BE2C (cell line): ENCODE results near the genes NODAL and SGPL1.

DNA sequence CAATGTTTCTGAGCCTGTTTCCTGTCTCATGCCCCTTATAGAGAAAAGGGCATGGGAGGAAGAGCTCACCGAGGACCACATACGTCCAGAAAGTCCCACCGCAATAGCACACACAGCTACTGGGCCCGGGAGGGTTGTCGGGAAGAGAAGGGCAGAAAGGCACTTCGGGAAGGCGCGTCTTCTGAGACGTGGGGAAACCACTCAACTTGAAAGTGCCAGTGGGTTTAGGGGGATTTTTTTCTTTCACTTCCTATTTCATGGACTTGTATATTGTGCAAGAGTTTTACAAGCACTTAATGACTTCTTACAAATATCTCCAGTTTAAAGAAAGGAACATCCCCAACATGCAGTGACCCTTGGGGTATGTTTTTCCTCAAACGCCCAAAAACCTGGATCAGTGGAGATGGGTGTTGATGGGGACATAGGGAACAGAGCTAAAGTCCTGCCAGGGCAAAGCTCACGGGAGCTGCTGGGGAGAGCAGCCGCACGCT, 27.0 kb downstream of the LRRC20 start:
- RRBS: no CpG with 5 or more reads among the region's 13 CpGs

- RRBS: no CpG with 5 or more reads among the region's 15 CpGs
These were observed 234 bp upstream of the EIF4EBP2 start for GRCh38 chr10:70403732-70404090.

- RRBS: 13% methylated on average over 15 of the region's 74 CpGs
These were observed at the start of gene NODAL for GRCh38 chr10:70441051-70442249. Gene NODAL, minus strand, starts transcription at chr10:70441681.

- RRBS: 52% methylated on average over 1 of the region's 6 CpGs
These were observed 17.8 kb upstream of the NODAL start for GRCh38 chr10:70459324-70459603.

GRCh38 chr10:70482116-70482618, 3.6 kb downstream of the PALD1 start:
- RRBS: no CpG with 5 or more reads among the region's 7 CpGs

- RRBS: no CpG with 5 or more reads among the region's 2 CpGs
These were observed 9.4 kb downstream of the ADAMTS14 start for GRCh38 chr10:70681787-70682082.

DNA sequence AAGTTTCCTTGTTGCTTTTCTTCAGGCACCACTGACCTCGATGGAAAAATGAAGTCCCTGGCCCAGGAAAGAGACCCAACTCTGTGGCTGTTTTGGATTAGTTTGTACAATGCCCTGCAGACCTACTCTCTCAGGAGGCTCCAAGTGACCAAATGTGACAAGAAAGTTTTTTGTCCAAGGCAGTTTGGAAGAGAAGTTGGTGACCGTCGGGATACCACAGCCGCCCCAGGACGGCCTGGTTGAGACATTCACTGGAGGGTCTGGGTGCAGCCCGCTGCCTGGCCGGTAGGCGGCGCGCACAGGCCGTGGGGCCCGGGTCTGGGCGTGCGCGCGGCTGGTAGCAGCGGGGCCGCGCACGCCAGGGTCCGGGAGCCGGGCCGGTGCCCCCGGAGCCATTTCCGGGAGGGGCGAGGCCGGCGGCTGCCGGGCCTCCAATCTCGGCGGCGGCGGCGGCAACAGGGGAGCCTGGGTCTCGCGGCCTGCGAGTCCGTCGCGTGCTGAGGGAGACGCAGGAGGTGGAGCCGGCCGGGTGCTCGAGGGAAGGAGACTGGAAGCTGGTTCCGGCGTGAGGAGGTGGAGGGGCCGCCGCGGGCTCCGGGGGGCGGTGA, at the start of gene SGPL1:
SGPL1 (plus strand) TSS at position 395 of the 608 bp plus-strand sequence.
- RRBS: under 1% methylated on average over 25 of the region's 51 CpGs

DNA sequence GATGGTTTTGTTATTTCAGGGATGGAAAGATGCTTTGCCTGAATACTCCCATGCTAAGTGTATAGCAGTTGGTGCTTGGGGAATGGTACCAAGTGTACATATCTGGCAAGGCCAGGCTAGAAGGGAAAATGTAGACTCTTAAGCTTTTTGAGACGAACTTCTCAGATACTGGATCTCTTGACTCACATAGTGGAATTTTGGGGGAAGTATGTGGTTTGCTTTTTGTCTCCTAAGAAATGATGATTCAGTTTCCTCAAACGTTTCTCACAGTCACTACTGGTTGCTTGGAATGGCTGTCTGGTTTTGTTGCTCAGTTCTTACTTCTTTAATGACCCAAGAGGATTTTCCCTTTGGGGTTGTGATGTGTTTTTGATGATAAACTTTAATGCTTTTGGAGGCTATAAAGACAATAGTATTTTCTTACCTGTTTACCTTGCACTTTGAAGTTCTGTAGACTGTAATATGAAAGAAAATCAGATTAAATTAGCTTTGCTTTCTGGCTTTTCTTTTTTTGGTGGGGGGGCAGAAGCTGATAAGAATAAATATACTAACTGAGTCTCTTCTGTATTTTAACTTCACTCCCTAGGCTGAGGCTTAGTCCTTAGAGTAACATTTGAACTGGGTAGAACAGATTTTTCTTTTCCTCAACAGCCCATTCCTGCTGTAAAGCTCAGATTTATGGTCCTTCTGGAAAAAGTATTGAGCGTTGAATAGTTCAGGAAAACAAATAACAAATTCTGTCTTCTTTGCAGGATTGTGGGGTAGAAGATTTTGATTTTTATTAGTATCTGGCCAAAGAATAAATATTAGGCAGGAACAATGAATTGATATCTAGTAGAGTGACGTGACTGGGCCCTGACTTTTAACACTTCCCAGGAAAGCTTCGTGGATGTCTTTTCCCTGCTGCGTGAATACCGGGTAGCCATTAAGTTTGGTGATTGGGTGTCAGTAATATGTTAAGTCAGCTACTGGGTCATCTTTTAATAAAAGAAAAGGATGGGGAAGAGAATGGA, 17.7 kb downstream of the SGPL1 start:
- RRBS: no CpG with 5 or more reads among the region's 7 CpGs

DNA sequence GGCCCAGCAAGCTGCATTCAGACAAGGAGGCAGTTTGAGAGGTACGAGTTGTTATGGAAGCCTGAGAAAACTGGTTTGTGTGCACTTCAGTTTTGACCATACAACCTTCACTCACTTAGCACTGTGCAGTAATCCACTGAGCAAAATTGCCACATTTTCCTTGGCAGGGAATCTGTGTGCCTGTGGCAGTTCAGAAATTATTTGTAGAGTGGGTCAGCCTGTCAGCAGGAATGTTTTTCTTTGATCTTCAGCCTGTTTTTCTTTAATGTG, 20.1 kb downstream of the SGPL1 start:
- RRBS: no CpG with 5 or more reads among the region's 1 CpG

DNA sequence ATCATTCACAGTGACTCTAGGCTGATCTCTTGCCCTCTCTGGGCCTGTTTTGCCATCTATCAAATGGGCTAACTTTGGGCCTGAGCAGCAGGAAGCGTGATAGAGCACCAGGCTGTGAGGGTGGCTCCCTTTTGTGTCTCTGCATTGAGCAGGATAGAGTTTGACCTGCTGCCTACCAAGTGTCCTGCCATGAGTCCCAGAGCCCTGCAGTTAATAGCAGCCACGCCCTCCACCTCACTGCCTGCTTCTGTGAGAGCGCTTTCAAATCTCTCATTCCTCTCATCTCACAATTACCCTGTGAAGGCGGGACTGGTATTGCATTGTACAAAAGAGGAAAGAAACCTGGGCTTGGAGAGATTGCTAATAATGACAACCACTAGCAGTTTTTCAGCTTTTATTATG, 39.8 kb downstream of the UNC5B start:
- RRBS: no CpG with 5 or more reads among the region's 4 CpGs

DNA sequence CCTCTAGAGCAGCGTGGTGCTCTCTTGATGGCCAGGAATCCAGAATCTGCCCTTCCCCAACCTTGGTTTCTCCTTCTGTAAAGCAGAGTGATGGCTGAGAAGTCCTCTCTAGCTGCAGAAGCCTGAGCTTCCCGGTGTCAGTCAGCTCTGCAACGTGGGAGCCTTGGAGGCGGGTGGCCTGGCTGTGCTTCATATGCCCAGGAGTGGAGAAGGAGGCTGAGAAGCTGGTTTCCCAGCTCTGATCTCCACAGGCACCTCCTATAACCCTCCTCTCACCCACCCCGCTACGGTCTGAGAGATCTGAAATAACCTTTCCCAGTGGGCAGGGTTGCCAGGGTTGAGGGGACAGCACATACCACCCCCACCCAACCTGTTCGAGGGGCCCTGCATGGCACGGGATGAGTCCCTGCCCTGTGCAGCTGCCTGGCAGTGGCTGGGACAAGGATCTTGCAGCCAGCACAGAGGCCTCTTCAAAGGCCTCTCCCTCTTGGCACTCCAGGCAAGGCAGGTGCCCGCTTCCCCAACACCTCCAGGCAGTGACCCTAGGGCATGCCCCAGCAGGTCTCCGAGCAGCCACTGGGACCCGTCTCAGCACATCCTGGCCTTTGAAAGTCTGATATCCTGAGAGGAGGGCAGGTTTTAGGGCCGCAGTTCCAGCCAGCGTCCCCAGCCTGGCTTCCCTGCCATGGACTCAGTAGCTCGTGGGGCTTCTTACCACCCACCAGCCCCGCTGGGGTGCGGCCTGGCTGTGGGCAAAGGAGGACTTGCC, 18.3 kb upstream of the SLC29A3 start:
- RRBS: no CpG with 5 or more reads among the region's 16 CpGs

- RRBS: no CpG with 5 or more reads among the region's 4 CpGs
These were observed 18.1 kb upstream of the CDH23 start for GRCh38 chr10:71378609-71379082.

DNA sequence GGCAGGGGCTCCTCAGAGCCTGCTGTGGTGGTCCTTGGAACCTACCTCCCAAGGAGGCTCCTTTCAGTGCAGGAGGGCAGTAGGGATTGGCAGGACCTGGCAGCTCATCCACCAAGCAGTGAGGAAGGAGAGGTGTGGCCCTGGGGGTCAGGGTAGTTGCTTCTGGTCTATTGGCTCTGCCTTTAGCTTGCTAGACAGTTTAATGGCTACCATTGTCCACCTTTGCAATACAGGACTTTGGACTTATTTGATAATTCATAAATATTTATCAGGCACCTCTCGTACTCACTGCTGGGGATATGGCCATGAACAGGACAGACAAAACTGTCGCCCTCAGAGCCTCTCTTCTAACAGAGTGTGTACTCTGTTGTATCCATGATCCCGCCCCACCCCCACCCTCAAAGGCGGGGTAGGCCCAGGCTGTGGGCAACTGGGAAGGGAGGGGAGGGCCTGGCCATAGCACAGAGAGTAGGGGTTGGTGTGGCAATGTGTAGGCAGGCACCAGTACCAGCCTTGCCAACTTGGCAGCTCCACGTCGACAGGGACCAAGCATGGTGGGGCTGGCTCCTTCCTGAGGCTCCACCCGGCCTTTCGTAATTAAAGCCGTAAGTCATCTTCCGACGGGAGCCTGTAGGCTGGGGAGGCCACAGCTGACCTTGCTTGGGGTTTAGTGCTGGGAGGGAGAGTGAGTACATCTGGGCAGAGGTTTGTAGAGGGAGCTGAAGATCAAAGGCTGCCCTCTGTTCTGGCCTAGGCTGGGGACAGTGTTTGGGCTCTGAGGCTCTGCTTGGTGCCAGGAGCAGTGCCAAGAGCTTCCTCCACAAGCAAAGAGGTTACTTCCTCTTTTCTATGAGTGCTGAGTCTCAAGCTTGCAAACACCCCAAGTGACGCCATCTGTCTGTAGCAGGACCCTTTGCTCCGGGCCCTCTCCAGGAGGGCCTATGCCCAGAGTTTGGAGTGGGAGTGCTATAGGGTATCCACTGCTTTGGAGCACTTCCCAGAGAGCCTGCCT, 121.8 kb downstream of the C10orf105 start:
- RRBS: no CpG with 5 or more reads among the region's 13 CpGs

GRCh38 chr10:71646031-71646804, 73.4 kb downstream of the C10orf105 start:
- RRBS: no CpG with 5 or more reads among the region's 12 CpGs

- RRBS: 48% methylated on average over 3 of the region's 12 CpGs
These were observed 5.6 kb downstream of the VSIR start for GRCh38 chr10:71767545-71768271.

DNA sequence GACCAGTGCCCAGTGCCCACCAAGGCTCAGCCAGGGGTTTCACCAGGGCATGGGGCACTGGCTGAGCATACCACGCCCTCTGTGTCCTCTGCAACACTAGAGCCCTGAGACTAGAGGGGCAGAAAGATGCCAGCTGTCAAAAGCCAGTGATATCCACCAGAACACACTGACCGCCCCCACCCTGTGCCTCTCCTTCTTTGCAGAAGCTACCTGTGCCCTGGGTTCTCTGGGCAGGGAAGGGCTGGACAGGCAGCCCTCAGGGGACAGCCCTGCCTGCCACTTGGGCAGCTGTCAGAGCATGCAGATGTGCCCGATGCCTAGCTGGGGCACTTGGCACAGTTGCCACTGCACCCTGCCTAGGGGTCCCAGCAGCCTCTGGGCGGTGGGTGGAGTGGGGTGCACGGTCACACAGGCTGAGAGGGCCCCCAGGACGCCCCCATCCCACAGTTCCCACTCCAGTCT, 442 bp downstream of the VSIR start:
- RRBS: no CpG with 5 or more reads among the region's 6 CpGs

GRCh38 chr10:71816126-71817079, 34.6 kb downstream of the PSAP start:
- RRBS: no CpG with 5 or more reads among the region's 14 CpGs

DNA sequence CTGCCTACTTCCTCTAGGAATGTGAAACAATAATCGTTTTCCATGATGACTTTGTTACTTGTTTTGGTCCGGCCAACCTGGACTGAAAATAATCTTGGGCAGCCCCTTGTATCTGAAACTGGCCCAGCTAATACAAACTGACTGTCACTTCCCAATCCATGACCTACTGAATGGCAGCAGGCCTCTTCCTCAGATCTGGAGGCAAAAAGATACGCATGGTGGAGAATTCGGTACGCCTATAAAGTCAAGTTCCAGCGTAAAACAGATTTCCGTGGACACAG, 14.3 kb downstream of the PSAP start:
- RRBS: 56% methylated on average over 1 of the region's 7 CpGs

DNA sequence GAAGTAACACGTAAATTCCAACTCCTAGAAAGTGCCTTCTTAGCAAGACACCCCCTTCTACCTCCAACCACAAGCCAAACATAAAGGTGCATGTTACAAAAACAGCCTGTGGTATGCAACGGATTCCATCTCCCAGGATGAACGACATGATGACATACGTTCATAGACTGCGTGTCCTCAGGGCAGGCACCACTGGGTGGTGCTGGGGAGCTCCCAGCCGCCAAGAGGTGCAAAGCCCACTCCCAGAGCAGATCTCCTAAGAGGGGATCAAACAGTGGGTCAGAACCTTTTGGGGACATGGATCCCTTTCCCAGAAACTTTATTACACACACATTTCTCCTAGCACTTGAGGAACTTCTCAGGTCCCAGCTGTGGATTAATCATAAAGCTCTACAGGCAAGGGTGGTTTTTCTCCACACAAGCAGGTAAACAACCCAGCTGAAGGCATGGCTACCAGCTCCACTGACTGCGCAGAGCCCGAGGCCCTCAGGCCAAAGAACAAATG, 13.9 kb downstream of the PSAP start:
- RRBS: no CpG with 5 or more reads among the region's 8 CpGs

- RRBS: no CpG with 5 or more reads among the region's 51 CpGs
These were observed 37.8 kb upstream of the PSAP start for GRCh38 chr10:71888578-71889447.